Myometrial cell (primary cell): ENCODE results near the genes NOPCHAP1 and ALDH1L2.

- RAMPAGE, long total RNA = start-site peak on the minus strand at chr12:104280731-104280771, 39 and 44 reads in 2 replicates
Measured at GRCh38 chr12:104280586-104280992, 22.9 kb upstream of the EID3 start.

GRCh38 chr12:104286459-104287568 is 16.7 kb upstream of the EID3 start:
- RAMPAGE, long total RNA = start-site peak on the plus strand at chr12:104286989-104287075, 1,110 and 1,096 reads in 2 replicates

DNA sequence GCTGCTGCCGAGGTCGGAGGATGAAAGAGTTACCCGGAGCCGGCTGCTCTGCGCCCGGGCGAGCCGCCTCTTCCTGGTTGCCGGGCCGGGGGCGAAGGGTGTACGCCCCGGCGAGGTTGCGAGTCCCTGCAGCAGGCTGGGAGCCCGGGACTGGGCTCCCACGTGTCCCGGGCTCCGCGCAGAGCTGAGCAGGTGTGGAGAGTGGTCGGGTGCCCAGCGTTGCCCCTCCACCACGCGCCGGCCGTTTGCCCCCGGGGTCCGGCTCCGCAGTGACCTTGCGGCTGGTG is 1.1 kb downstream of the CHST11 start:
- RAMPAGE, long total RNA = no peak

GRCh38 chr12:104481097-104481464 is 24.3 kb downstream of the CHST11 start:
- RAMPAGE, long total RNA = no peak

GRCh38 chr12:104486247-104486921 is 29.6 kb downstream of the CHST11 start:
- RAMPAGE, long total RNA = no peak

- RAMPAGE, long total RNA = no peak
Measured at GRCh38 chr12:104578362-104578942, 121.7 kb downstream of the CHST11 start.

DNA sequence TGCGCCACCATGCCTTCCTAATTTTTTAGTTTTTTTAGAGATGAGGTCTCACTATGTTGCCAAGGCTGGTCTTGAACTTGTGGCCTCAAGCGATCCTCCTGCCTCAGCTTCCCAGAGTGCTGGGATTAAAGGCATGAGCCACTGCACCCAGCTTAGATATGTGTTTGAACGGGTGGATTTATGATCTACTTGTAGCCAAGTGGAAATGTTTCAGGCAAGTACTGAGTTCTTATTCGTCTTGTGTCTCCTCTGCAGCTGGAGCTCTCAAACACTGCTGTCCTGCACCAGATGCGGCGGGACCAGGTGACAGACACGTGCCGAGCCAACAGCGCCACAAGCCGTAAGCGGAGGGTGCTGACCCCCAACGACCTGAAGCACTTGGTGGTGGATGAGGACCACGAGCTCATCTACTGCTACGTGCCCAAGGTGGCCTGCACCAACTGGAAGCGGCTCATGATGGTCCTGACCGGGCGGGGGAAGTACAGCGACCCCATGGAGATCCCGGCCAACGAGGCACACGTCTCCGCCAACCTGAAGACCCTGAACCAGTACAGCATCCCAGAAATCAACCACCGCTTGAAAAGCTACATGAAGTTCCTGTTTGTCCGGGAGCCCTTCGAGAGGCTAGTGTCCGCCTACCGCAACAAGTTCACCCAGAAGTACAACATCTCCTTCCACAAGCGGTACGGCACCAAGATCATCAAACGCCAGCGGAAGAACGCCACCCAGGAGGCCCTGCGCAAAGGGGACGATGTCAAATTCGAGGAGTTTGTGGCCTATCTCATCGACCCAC is 201.2 kb downstream of the SLC41A2 start:
- RAMPAGE, long total RNA = no peak

DNA sequence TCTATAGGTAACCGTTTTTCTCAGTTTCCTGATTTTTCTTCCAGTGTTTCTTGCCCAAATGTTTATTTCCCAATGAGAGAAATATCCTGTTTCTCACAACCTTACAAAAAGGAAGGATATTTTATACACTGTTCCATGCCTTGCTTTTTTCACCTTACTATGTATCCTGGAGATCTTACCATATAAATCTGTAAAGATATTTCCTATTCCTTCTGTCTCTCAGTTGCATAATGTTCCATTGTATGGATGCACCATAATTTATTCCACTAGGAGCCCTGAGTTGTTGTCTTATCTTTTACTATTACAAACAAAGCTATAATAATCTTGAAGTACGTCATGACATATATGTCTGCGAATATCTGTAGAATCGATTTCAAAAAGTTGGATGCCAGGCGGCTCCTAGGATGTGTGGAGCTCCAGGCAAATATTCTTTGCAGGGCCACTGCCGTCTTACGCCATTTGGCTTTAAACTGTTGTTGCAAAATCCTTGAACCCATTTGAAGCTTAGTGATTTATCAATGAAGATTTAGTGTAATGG is 163.2 kb downstream of the SLC41A2 start:
- RAMPAGE, long total RNA = no peak

GRCh38 chr12:104985893-104987154 is at the start of gene NOPCHAP1:
Gene NOPCHAP1 (plus strand): TSS chr12:104986316.
- RAMPAGE, long total RNA = start-site peak on the plus strand at chr12:104986324-104986346, 540 and 851 reads in 2 replicates

GRCh38 chr12:105084238-105085020 is at the start of gene ALDH1L2:
Gene ALDH1L2 (minus strand): TSS chr12:105084458.
- RAMPAGE, long total RNA = no peak

DNA sequence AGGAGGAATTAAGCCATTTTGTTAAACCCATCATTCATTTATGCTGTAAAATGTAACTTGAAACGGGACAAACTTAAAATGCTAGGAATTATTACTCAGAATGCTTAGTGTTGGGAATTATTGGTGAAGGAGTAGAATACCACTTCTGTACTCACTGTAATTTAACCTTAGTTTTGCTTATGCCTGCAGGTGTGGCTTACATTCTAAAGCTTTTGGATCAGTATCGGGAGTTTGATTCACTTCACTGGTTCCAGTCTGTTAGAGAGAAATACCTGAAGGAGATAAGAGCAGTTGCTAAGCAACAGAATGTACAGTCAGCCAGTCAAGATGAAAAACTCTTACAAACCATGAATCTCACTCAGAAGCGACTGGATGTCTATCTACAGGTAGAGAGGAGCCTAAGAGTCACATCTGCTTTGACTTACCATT is 56.4 kb downstream of the WASHC4 start:
- RAMPAGE, long total RNA = no peak

- RAMPAGE, long total RNA = no peak
Measured at GRCh38 chr12:106037883-106038318, 100.9 kb downstream of the NUAK1 start.

DNA sequence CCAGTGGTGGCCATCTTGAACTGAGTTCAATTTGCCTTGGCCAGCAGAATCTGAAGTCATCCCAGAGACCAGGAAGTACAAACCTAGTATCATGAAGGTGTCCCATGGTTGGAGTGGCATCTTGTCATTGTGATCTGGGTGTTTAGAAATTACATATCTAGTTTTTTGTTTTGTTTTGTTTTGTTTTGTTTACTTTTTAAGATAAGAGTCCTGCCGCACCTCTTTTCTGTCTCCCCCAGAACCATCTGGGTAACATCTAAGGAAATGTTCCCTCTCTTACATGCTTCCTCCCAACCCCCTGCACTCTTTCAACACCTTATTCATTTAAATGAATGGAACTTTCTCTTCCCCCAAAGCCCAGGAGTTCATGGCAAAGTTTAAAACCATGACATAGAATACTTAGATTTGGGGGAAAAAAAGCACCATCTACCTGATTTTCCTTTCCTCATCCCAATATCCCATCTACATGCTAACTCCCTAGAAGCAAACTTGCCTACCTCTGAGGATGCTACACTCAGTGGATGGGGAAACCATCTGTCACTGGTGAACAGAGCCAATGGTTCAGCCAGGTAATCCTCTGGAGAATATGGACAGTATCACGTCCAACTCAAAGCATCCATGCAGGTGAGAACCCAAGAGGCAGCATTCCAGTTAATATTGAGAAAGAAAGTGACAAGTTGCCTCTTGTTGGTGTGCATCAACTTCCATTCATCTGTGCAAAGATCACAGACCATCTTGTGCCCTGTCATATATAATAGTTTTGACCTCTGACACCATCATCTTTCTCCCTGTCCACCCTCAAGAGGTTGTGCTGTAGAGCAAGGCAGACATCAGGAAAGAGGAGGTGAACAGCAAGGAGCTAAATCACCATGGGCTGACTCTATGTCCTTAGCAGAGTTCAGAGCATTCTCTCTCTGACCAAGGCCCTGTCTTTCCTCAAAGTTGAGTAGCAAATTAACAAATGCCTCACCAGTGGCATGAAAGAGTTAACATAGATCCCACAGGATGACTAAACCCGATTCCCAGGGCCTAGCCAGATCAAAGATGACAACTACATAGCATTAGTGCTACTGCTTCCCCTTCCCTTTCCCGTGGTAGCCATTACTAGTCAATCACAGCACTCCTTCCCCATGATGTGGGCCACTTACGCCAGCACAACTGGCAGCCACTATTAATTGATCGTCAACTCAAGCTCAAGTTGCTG is 73.2 kb downstream of the NUAK1 start:
- RAMPAGE, long total RNA = no peak

DNA sequence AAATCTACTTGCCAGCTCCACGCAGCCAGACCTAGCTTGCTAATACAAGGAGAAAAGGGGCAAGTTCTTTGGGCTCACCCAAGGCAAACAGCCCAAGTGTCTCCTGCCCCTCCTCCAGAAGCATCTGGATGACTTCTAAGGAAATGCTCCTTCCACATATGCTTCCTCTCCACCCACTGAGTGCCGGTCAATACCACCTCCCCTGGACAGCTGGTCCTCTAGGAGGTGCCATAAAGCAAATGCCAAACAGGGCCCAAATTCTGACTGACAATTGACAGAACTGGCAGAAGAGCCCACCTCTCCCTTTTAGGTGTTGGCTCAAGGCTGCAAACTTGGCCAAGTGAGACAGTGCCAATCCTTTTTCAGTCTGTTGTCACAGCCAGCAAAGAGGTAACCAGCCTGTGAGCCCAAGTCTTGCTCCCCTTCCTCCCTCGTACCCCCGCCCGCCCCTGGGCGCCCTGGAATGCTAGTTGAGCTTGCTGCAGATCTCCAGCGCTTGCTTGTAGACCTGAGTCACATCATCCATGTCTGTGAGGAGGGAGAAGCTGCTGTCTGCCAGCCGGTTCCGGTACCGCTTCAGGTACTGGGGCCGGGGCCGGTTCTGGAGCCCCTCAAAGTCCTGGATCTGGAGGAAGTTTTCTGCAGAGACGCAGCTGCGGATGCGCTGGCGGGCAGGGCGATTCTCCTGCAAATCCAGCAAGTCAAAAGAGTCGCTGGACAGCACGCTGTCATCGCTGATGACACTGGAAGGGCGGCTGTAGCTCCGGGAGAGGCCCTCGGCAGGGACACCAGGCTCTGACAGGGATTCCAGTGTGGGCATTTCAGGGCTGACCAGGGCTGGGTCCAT is 72.2 kb downstream of the NUAK1 start:
- RAMPAGE, long total RNA = no peak

DNA sequence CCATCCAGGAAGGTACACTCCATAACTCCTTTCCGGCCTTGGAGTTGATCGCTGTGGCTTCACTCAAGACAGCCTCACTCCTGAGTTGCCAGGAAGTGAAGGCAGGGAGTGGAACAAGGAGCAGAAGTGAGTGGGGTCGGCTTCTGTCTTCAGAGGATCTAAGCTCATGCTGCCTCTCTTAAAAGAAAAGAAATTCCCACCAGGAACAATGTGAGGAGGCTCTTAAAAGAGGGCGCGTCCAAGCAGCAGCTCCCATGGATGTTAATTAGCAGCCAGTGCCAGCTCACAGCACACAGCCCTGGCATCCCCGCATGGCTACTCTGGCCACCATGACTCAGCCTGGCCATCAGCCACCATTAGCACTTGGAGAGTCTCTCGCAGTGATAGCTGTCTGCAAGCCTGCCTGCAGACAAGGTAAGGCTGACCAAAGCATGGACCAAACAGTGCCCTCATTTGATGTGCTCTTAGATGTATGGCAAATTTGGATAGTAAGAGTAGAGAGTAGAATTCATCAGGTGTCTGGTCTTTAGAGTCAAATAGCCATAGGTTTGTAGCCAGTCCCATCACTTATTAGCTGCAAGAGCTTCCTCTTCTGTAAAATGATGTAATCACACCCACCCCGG is 60.1 kb downstream of the NUAK1 start:
- RAMPAGE, long total RNA = no peak

- RAMPAGE, long total RNA = no peak
Measured at GRCh38 chr12:106136238-106137074, 2.3 kb downstream of the NUAK1 start.

DNA sequence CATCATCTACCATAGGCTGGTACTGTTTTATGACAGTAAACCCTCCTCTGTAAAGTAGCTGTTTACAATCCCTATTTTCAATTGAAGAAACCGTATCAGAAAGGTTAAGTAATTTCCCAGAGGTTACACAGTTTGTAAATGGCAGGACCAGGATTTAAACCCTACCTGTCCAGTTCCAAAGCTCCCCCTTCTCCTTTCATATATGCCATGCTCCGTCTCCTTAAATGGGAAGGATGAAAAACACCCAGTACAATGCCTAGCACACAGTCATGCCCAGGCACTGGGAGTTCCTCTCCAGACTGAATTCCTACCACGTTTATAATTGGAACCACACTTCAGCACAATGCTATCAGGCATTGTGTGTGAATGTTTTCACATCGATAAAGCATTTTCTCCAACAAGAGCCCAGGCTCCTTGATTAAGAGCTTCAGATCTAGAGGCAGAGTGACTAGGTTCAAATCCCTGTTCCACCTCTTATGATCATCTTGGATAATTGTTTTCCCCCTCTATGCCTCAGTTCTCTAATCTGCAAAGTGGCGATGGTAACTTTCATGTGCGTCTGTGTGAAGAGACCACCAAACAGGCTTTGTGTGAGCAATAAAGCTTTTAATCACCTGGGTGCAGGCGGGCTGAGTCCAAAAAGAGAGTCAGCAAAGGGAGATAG is 2.7 kb upstream of the NUAK1 start:
- RAMPAGE, long total RNA = no peak

DNA sequence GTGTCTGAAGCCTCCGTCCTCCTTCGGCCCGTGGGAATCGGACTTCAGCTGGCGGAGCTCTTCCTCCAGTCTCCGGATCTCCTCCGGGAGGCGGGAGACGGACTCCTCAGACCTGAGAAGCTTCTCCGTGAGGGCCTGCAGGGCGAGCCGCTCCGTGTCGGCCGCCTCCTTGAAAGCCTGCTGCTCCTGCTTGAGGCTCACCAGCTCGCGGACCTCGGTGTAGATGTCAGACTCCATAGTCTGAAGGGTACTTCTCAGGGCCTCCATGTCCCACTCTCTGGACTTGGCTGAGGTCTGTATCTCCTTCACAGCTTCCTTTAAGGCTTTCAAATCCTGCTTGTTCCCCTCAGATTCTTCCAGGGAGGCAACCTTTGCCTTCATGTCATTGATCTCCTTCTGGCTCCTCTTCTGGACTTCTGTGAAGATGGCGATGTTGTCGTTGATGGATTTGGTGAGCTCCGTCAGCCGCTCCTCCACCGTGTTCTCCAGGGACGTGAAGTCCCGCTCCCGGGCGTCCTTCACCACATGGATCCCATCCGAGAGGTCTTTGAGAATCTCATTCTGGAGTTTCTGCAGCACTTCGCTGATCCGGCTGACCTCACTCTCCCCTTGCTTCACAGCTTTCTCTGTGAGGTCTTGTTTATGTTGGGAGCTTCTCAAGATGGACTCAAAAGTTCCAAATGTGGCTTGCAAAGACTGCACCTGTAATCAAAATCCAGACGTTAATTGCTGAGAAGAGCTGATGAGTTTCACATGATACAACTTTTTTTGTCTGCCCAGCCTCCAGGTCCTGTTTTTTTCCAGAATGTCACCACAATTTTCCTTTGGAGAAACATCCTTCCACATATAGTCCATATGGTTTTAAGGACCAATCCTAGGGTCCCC is 7.9 kb downstream of the CKAP4 start:
- RAMPAGE, long total RNA = no peak

DNA sequence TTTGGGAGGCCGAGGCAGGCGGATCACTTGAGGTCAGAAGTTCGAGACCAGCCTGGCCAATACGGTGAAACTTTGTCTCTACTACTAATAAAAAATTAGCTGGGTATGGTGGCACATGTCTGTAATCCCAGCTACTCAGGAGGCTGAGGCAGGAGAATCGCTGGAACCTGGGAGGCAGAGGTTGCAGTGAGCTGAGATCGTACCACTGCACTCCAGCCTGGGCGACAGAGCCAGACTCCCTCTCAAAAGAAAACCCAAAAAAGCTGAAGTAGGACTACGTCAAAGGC is 1.4 kb downstream of the CKAP4 start:
- RAMPAGE, long total RNA = no peak

- RAMPAGE, long total RNA = no peak
Measured at GRCh38 chr12:106684473-106685026, 89.9 kb upstream of the RIC8B start.